Cardiac fibroblast (primary cell): Measurements from ENCODE around the genes ZCCHC3, FAM110A, SNPH, SDCBP2 and SIRPB1.

DNA sequence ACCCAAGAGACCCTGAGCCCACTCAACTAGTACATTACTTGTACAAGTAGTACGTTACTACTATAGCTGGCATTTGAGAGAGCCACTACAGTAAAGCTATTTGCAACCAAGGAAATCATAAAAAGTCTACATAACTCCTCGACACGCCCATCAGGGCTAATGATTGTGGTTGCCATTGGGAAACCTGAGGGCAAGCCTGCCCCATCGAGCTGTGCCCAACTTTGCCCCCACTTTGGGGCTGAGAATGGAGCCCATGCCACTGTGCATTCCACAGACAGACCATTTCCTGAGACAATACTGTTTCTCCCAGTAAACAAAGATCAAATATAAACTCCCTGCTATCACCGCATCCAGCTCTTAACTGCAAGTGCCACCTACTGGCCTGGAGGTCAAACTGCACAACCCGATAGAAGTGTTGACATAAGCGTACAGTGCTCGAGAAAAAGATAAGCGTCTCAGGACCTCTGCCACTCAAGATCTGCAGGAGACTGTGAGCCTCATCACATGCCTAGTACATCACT, 4.8 kb upstream of the DEFB126 start:
- RRBS: no CpG with 5 or more reads among the region's 9 CpGs

- RRBS: under 1% methylated on average over 35 of the region's 93 CpGs
Measured at GRCh38 chr20:296917-297841, at the start of gene ZCCHC3. TSS of gene ZCCHC3 (plus strand) at chr20:297570.

- RRBS: no CpG with 5 or more reads among the region's 7 CpGs
Measured at GRCh38 chr20:299320-300158, 2.2 kb downstream of the ZCCHC3 start.

DNA sequence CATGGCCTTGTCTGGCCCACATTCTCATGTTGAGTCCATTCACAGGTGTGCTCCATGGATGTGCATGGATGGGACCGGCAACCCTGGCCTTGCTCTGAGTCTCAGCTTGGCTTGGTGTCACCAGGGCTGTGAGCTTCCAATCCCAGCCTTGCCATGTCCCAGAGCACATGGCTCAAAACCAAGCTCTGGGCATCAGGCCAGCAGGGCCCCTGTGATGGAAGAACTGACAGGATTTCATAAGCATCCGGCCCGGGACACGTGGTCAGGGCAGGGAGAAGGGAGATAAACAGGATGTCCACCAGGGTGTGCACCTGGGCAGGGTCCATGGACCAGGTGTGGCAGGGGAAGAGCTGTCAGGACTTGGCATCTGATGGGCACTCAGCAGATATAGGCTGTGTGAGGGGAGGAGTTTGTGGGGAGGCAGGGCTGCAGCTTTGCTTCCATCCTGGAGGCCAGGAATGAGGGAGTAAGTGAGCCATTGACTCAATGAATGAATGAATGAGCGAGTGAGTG, 15.5 kb downstream of the NRSN2 start:
- RRBS: no CpG with 5 or more reads among the region's 5 CpGs

- RRBS: no CpG with 5 or more reads among the region's 12 CpGs
Measured at GRCh38 chr20:363148-363712, 16.3 kb downstream of the NRSN2 start.

DNA sequence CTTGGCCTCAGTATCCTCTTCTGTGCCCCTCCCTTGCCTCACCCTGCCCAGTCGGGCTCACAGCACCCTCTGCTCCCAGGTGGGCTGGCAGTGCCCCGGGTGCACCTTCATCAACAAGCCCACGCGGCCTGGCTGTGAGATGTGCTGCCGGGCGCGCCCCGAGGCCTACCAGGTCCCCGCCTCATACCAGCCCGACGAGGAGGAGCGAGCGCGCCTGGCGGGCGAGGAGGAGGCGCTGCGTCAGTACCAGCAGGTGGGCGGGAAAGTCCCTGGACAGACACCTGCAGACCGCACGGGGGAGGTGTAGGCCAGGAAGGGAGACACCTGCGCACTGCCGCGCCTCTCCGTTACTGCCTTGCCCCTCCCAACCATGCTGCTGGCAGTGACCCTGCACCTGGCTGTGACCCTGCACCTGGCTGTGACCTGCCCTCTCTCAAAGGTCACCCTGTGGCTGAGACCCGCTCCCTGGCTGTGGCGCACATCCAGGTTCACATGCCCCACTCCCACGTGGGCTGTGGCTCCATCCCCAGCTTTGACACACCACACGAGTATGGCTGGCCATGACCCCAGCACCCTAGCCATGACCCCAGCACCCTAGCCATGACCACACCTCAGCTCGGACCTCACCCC, 11.5 kb downstream of the RBCK1 start:
- RRBS: 96% methylated on average over 4 of the region's 30 CpGs

DNA sequence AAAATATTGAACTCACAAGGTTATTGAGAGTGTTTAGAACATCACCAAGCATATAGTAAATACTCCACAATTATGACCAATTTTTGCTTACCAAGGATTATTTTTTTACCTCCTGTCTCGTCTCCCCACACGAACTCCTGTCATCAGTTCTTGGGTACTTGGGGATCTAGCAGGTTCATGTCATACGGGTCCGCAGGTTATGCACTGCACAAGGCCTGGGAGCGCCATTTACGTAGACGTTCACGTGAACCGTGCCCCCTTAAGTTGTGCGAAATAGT, 372 bp upstream of the TBC1D20 start:
- RRBS: no CpG with 5 or more reads among the region's 10 CpGs

DNA sequence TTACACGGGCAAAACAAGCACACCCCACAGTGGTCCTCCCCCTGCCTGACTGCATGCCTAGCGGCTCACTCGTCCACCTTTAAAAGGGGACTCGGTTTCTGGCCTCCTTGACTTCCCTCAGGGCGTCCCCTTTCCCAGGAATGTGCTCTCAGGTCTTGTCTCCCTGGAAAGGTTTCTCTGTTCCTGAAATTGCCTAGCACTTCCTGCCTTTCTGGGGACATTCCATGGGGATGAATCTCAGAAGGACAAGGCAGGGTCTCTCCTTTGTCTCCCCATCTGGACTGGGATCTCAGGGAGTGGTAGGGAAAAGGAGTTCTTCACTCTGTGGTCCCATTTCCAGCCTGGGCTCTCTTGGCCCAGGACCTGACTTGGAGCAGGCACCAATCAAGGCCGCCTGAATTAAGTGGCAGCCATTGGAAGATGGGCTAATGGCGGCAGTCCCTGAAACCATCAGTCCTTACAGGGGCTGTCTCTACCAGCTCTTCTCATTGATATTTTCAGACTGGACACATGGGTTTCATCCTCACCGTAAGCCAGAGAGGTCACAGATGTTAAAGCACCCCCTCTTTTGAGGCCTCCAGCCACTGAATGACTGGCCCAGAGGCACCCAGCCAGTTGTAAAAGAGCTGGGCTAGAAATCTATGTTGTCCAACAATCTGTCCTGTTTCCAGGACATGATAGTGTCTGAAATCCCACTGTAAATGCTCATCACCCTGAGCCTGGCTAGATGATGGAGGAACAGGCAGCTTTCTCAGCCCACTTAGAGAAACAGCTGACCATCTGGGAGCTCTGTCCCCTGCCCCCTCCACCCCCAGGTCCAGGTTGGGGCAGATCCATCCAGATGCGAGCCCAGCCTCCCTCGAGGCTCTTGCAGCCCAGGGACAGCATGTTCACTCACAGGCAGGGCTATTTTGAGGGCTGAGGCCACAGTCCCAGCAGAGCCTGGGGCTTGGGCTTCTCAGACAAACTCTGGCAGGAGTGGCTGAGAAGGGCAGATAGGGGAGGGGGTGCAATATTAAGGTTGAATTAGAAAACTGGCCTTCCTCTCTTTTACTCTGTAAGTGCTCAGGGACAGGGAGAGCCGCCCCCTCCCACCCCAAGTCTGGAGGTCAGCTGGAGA, 4.5 kb downstream of the TCF15 start:
- RRBS: no CpG with 5 or more reads among the region's 11 CpGs

- RRBS: no CpG with 5 or more reads among the region's 2 CpGs
Measured at GRCh38 chr20:821185-821409, 12.4 kb upstream of the FAM110A start.

- RRBS: 2% methylated on average over 11 of the region's 82 CpGs
Measured at GRCh38 chr20:833098-834417, at the start of gene FAM110A. TSS of gene FAM110A (plus strand) at chr20:833715.

DNA sequence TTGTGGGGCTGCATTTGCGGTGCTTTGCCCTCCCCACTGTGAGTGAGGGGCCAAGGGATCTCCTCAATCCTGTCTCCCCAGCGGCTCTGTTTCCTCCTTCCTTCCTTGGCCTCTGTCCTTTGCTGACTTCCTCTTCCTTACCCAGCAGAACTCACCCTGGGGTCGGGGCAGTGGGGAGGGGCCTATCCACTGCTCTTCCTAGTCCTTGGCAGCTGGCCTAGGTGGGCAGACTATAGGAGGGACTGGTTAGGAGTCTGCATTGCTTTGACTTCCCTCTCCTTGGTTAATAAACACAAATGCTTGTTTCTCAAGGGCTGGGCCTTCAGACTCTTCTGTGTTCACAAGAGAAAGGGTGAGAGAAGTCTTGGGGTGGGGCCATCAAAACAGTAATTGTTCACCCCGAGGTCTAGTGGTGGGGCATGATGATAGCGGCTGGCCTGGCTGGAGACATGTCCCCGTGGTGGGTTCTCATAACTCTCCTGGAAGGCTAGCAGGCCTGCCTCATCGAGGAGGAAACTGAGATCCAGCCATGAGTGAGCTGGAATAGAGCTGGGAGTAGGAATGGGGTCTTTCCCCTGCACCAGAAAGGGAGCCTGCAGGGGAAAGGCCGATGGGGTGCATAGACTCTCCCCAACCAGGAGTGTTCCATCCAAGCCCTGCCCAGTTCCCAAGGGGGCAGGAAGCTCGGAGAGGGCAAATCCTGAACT, 12.6 kb downstream of the FAM110A start:
- RRBS: no CpG with 5 or more reads among the region's 9 CpGs

GRCh38 chr20:1204248-1204881, 1.1 kb downstream of the C20orf202 start:
- RRBS: no CpG with 5 or more reads among the region's 6 CpGs

DNA sequence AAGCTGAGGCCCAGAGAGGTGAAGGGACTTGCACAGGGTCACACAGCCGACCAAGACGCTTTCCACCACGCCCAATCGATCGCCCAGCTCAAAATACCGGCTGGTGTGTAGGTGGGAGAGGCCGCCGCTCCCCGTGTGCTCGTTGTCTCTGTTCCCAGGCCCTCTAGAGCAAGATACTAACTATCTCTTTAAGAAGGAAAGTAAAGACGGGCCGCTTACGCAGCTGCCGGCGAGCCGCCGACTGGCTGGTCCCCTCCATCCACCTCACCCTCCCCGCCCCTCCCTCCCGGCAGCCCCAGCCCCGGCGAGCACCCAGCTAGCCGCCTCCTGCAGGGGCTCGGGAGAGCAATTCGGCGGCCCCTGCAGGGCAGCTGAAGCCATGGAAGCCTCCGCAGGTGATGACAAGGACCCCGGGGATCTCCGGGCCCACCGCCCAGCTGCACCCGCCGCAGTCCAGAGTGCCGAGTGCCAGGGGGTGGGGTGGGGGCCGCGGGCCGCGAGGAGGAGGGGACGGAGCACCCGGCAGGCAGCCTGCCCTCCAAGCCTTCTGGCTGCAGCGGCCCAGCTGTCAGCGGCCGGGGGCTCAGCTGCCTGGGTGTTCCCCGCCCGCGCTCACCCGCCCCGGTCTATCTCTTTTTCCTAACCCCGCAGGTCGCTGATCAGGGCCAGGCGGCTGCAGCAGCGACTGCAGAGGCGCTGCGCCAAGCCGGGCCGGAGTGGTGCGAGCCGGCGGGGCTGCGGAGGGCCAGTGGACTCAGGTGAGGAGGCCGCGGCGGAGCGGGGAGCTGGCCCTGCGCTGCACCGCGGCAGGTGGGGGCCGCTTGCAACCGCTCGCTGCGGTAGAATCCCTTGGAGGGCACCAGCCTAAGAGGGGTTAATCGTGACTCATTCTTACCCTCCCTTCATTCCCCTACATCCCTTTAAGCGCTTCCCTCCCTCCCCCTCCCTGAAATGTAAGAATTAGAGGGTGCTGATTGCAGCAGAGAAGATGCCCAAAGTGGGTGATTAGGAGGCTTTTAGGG, at the start of gene SNPH:
Gene SNPH, plus strand, starts transcription at position 292 of the 1,022 bp plus-strand sequence.
- RRBS: 1% methylated on average over 21 of the region's 71 CpGs

DNA sequence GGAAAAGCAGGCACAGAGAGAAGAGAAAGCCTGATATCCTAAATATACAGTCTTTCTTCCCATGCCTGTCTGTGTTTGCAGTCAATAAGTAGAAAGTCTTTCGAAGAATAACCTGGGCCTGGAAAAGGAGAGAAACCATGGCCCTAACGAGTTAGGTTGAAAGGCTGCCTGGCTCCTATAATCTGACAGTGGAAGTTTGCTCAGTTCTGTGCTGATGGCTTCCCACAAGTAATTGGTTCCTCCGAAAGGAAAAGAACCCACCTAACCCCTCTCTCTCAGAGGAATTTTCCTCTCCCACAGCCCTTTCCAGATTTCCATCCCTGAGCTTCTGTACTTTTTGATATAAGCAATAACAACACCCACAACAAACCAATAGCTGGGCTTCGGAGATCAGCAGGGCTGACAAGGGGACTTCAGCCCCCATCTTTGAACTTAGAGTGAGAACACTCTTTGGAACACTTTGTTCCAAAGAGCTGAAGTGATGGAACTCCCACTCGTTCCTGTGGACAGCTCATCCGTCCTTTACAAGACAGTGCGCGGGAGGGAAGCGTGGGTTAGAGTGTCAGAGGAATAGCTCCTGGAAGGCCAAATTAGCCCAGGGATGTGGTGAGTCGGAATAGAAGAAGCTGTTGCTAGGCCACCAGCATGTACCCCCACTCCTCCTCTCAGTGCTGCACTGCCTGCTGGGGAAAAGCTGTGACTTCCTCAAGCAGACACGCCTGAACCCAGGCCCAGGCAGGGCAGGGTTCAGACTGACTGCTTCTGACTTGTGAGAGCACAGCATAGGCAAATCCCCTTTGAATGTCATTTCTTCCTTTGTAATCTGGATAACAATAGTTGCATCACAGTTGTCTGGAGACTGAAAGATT, 1.8 kb downstream of the SDCBP2 start:
- RRBS: no CpG with 5 or more reads among the region's 11 CpGs

- RRBS: no CpG with 5 or more reads among the region's 9 CpGs
Measured at GRCh38 chr20:1328988-1329932, at the start of gene SDCBP2. TSS of gene SDCBP2 (minus strand) at chr20:1329139.

- RRBS: 66% methylated on average over 2 of the region's 6 CpGs
Measured at GRCh38 chr20:1389500-1390146, 3.2 kb downstream of the FKBP1A start.

DNA sequence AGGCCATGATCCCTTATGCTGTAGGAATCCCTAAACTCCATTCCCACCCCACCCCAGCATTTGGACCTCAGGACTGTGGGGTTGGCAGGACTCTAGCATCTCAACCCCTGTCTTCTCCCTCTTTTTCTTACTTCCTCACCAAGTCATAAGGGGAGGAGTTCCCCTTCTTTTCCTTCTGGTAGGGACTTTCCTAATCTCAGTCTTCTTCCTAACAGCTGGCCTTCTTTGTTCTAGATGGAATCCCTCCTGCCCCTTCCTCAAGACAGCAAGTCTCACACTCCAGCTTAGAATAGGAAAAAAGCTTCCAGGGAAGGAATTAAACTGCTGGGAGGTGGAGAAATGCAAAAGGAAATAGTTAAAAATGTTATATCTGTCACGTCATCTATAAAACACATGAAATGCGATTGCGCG, 2.4 kb upstream of the SIRPB2 start:
- RRBS: no CpG with 5 or more reads among the region's 4 CpGs

DNA sequence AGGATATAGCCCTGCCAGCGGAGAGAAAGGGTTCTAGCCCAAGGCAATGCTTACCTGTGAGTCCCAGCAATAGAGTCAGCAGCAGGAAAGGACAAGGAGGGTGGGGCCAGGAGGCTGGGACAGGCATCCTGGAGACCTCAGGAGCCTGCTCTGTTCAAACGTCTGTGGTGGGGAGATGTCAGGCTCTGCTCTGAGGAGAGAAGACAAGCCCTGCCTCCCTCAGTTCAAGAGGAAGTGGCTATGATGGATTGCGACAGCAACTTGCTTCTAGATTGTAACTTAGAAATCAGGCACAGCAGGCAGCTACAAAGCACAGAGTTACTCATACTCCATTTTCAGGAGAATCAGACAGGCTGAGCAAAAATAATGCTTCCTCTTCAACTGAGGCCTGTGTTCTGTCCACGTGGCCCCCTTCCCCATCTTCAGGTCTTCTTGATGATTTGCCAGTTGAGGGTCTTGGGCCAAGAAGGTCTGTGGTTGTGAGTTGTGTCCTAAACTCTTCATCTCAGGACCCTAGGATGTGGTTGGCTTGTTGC, 31.1 kb upstream of the SIRPD start:
- RRBS: no CpG with 5 or more reads among the region's 4 CpGs

DNA sequence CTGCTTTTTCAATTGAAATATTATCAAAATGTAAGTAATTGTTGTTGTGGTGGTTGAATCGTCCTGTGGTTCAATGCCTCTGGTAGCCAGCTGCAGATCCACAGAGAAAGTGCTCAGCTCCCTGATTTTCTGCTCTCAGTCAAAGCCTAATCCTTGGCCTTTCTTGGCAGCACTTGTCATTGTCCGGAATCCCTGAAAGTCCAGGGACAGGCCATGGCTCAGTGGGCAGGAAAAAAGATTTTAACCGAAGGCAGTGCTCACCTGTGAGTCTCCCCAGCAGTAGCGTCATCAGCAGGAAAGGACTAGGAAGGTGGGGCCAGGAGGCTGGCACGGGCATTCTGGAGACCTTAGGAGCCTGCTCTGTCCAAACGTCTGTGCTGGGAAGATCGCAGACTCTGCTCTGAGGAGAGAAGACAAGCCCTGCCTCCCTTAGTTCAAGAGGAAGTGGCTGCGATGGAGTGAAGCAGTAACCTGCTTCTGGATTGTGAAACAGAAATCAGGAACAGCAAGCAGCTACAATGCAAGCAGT, at the start of gene SIRPB1:
Gene SIRPB1, minus strand, starts transcription at position 402 of the 529 bp plus-strand sequence.
- RRBS: no CpG with 5 or more reads among the region's 8 CpGs

DNA sequence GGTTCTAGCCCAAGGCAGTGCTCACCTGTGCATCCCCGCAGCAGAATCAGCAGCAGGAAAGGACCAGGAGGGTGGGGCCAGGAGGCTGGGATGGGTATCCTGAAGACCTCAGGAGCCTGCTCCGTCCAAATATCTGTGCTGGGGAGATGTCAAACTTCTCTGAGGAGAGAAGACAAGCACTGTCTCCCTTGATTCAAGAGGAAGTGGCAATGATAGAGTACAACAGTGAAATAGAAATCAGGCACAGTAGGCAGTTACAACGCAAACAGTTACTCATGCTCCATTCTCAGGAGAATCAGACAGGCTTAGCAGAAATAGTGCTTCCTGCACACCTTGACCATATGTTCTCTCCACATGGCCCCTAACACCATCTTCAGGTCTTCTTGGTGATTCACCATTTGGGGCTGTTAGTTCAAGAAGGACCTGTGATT, 28.7 kb upstream of the SIRPG start:
- RRBS: no CpG with 5 or more reads among the region's 3 CpGs